ENCODE results near the gene PARD6B.

DNA sequence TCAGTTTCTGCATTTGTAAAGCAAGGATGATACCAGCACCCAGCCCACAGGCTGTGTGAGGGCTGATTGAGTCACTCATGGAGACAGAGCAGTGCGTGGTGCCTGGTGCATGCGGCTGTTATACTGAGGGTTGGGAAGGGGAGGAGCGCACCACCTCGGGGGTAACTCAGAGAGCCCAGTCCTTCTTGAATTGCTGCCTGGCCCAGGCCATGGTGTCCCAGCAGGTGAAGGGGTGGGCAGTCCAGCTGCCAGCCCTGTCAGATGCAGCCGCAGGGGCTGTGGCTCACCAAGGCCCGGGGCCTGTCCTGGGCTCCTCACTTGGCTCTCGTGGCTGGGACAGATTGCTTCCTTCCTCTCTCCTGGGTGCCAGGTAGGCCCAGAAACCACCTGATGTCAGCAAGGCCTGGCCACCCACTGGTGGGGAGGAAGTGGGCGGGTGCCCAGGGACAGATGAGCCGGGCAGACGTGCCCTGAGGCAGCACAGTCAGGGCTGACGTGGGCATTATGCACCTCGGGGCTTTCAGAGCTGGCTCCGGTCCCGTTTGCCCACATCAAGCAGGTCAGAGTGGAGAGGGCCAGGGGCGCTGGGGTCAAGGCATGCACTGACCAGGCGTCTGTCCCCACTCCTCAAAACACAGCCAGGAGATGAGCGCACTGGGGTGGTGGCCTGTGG, 133.4 kb upstream of the PTPN1 start:
- PRO-cap = no peak

- PRO-cap = no peak
Observed at GRCh38 chr20:50392349-50392548, 117.9 kb upstream of the PTPN1 start.

- PRO-cap = no peak
Observed at GRCh38 chr20:50400556-50400949, 109.6 kb upstream of the PTPN1 start.

GRCh38 chr20:50405689-50406138, 104.5 kb upstream of the PTPN1 start:
- PRO-cap = no peak

DNA sequence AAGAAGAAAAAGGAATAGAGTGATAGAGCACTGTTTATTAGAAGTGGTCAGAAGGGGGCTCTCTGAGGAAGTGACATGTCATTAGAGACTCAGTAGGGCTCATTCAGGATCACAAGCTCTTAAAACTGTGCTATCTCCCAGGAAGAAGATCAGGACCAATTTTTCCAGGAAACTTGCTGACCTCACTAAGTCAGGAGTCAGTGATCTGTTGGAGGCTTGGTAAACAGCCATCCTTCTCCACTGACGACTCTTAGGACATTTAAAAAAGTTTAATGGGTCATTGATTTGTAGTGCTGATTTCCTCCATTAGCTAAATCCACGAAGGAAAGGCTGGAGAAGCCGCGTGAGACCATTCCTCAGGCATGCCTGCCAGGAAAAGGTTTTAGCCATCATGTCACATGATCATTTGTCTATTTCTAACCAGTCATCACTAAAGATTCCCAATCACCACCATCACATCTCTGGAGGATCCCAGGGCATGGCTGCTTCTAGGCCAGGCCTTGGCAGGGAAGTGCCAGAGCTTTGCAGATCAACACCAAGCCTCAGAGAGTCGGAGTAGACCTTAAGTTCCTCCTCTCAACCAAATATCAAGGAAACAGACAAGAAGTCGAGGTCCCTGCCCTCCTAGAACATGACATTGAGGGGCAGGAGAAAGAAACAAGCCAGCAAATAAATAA, 5.8 kb upstream of the PTPN1 start:
- PRO-cap = no peak

GRCh38 chr20:50511133-50511555, 961 bp downstream of the PTPN1 start:
- PRO-cap = no peak

- PRO-cap = no peak
Observed at GRCh38 chr20:50513031-50513382, 2.8 kb downstream of the PTPN1 start.

DNA sequence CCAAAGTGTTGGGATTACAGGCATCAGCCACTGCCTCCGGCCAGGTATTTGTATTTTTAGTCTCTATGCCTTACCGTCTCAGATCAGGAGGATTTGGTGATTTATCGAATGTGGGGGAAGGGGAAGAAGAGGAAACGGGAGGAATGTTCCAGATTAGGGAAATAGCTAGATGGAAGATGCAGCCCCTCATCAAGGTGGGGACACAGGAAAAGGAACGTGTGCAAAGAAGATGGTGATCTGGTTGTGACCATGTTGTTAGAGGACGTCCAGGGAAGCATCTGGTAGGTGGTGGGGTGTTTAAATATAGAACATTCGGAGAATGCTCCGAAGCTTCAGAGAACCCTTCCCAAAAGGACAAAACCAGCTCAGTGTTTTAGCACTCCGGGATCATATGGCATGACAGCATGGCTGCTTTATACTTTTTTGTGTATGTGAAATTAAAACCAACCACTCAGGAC, 12.9 kb downstream of the PTPN1 start:
- PRO-cap = no peak

DNA sequence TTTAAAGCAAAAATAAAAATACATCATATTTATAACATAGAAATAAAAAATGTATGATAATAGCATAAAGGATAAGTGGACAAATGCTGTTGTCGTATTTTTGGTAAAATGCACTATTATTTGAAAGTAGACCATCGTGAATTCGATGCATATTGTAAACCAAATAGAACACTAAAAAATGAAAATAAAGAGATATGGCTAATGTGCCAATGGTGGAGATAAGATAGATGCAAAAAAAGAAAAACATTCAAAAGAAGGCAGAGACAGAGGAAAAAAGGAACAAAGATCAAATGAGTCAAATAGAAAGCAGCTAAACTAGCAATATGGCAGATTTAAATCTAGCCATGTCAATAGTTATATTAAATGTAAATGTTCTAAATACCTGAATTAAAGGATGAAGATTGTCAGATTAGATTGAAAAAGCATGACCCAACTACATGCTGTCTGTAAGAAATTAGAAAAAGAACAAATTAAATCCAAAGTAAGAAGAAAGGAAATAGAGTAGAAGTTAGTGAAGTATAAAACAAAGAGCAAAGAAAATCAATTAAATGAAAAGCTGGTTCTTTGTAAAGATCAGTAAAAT, 44.5 kb downstream of the PTPN1 start:
- PRO-cap = no peak

- PRO-cap = no peak
Observed at GRCh38 chr20:50592128-50593485, 82.4 kb downstream of the PTPN1 start.

DNA sequence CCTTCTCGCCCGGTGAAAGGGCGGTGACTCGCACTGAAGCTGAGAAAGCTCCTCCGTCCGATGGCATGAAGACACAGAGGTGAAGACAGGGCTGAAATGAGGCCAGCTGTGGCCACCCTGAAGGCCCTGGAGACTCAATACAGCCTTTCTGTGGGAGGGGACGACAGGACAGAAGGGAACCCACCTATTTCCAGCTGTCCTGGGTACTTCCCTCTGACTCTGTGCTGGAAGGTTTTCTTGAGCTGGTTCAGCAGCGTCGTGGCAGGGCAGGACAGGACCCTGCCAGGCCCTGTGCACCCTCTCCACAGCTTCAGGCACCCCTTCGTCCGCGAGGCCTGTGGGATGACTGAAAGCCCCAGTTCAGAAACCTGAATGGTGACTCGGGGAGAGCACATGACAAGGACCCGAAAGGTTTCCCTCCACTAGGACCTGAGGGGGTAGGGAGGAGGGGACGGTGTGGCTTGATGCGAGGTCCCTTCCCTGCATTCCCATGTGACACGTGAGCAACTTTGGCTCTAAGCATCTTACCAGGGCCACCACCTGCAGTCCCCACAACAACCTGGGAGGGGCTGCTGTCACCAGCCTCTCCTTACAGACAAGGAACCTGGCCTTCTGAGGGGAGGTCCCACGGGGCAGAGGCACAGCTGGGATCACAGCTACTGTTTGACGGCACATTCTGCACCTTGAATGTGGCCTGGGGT, 84.3 kb downstream of the PTPN1 start:
- PRO-cap = no peak

DNA sequence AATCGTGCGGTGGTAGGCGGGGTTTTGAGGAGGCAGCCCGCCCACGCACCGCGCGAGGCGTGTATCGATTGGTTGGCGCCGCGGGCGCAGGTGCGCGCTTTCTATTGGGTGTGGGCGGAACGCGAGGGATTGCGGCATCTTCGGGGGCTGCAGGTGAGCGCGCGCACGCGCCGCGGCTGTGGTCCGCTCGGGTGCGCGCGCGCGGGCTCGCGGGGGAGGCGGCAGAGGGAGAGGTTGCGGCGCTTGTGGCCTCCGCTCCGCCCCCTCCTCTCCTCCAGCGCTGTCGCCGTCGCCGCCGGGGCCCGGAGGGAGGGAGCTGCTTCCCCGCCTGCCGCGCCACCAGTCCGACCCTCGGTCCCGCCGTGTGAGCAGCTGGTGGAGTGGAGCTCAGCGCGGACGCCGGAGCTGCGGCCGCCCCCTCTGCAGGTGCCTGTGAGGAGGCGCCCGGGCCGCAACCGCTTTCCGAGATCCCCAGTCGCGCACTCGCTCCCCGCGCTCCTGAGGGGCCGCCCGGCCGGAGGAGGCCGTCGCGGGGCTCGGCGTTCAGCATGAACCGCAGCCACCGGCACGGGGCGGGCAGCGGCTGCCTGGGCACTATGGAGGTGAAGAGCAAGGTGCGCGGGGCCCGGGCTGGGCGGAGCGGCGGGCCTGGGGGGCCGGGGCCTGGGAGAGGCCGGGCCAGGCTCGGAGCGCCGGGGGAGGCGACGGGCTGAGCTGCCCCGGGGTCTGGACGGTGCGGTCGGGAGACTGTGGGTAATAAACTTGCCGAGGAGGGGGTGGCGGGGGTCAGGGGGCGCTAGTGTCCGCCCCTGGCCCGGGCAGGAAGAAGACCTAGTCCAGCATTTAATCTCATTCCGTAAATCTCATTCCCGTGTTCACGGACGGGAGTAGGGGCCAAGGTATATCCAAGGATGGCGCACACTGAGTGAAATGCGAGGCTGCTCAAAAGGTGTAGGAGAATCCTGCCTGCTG, at the start of gene PARD6B:
PARD6B (plus strand) TSS at position 342 of the 972 bp plus-strand sequence.
- PRO-cap = bidirectional peak, plus-strand start at position 137 of the sequence, minus-strand start outside the sequence; unidirectional peak, plus-strand start at position 299 of the sequence

DNA sequence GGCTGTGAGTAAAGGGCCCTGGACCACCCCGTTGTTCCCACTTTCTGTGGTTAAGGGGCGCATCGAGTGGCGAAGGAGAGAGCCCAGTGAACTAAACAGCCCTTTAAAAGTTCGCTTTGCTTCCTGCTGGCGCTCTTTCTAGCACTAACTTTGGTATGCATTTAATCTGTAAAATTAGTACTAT, 723 bp downstream of the PARD6B start:
- PRO-cap = unidirectional peak, minus-strand start at position 150 of the sequence

DNA sequence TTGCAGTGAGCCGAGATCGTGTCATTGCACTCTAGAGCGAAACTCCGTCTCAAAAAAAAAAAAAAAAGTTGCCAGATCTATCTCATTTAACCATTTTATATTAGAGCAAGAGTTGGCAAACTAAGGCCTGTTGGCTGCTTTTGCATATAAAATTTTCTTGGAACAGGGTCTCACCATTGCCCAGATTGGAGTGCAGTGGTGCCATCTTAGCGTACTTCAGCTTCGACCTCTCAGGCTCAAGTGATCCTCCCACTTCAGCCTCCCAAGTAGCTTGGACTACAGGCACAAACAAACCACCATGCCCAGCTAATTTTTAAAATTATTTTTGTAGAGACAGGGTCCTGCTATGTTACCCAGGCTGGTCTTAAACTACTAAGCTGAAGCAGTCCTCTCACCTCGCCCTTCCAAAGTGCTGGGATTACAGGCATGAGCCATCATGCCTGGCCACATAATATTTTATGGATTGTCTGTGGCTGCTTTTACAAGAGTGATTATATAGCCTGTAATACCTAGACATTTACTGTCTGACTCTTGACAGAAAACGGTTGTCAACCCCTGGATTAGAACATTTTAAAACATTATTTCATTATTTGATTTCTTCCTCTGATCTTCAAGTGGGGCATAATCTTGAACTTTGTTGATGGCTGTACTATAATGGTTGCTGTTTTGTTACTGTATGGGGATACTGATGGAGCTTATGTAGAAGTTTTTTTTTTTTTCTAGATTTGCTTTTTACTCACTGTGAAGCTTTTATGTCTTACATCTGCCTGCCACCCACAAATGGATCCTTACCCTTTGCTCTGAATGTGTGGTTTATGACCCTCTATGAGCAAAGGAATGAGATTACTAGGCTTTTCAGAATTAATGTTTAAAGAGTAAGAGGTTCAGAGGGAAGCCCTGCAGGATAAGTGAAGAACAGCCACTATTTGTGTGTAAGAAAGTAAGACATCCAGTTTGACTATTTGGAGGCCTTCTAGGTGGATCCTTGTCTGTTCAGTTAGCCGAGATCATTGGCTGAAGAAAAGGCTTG, 14.3 kb downstream of the PARD6B start:
- PRO-cap = no peak

GRCh38 chr20:50761352-50762389, 30.3 kb downstream of the PARD6B start:
- PRO-cap = bidirectional peak, plus-strand start at chr20:50761977, minus-strand start at chr20:50761750

DNA sequence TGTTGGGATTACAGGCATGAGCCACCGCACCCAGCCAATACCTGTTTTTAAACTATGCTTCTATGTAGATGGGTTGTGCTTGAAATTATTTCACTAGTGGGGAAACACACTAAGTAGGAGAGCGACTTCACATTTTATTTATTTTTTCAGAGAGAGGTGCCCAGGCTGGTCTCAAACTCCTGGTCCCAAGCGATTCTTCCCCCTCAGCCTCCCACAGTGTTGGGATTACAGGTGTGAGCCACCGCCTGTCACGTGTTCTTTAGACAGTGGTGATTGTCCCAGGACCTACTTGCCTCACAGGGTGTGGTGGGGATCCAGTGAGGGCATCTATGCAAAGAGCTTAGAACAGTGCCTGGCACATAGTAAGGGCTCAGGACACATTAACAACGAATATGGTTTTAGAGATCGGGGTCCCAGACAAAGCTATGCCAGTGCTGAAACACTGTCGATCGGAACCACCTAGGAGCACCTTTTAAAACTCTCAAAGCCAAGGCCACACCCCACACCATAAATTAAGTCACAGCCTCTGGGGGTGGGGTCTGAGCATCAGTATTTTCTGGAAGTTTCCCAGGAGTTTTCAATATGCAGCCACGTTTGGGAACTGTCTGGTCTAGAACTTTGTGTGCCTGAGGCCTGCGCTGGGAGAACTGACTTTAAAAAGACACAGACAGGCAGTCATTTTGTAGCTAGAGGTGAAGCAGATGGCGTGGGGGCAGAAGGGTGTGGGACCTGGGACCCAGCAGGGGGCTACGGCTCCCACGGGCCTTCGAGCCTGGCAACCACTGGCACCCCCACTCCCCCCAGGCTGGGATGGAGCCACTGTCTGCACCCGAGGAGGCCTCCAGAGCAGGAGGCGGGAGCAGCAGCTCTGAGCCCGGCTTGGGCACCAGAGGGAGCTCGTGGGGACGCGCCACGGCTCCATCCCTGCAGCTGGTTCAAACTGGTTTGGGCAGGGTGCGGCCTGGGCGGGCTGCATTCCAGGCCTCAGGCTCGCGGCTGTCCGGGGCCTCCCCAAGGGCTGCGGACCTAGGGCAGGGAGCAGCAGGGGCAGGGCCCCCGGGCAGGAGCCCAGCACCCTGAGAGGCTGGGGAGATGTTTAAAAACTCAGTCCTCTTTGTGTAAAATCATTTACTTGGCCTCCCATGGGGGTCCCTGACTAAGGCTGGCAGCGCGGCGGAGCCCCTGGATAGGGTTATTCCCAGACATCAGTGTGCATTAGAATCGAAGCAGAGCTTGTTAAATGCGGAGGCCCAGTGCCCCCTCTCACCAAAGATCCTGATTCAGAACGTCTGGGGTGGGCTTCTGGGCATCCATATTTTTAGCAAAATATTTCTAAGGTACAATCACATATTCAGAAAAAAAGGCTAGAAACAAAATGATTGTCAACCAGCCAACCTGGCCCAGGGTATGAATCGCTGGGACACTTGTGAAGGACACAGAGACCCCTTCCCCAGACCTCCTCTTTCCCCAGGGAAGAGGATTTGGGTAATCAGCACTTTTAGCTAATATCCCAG, 4.4 kb upstream of the BCAS4 start:
- PRO-cap = unidirectional peak, plus-strand start at position 1,014 of the sequence

- PRO-cap = no peak
Observed at GRCh38 chr20:50826159-50826538, 31.3 kb downstream of the BCAS4 start.

DNA sequence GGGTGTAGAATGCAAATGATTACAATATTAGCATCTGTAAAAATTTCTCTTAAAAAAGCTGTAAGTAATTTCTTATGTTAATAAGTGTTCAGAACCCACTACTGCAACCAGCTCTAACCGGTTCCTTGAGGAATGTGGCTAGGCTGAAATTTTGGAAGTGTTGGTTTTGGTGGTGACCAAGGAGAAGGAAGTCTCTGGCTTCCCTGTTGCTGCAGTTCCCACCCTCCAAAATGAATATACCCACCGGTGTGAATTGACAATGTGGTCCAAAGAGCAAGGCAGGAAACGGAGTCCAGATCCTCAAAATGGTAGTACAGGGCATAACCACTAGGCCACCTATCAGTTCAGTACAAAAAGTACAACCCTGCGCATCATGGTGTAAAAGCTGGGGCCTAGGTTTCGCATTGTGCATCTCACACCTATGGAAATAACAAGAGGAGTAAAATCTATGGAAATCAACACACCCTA, 2.8 kb downstream of the ADNP start:
- PRO-cap = no peak

GRCh38 chr20:50930442-50930787, 822 bp downstream of the ADNP start:
- PRO-cap = bidirectional peak, plus-strand start at chr20:50930877, minus-strand start at chr20:50930718

GRCh38 chr20:50955110-50955337, 3.3 kb downstream of the DPM1 start:
- PRO-cap = no peak